ENCODE measurements around a stretch of chr3.

DNA sequence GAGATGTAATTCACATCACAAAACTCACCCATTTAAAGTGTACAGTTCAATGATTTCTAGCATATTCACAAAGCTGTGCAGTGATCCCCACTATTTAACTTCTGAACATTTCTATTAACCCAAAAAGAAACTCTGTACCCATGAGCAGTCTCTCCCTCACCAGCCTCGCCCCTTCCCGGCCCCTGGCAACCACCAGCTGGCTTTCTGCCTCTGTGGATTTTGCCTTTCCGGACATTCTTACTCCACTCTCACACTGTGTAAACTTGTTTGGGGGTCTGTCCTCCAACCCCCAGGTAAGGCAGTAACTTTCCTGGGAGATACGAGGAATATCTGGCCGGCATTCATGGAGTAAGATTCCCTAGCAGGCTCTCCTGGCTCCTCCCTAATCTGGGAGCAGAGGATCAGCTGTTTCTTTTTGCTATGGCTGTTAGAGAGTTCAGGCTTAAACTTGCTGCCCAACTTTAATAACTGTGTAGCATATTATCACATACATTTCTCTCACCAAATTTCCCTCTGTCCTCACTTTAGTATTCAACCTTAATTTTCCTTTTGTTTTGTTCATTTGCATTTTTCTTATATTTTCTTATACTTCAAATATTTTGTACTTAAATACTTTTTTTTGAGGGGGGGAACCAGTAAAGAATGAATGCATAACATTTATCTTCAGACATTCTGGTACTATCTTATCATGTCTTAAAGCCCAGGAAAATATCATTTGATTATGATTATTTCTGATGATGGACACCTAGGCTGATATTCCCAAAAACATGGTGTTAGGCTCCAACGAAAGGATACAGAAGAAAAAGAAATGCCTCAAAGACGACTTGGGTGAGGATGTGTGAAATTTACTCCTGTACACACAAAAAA is 64.2 kb downstream of the IGF2BP2 start:
- PRO-cap, result no peak

DNA sequence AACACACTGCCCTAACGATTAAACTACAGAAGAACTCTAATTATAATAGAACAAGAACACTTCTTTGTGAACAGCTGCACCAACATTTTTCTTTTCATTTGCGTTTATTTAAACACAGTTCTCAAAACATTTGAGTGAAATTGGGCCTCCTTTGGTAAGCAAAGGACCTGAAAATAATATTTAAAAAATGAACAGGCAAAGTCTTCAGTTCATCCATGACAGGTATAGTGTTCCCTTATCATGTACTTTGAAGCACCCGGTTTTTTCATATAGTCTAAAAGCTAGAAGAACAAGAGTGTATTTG is 21.2 kb downstream of the TRA2B start:
- PRO-cap, result no peak

- PRO-cap, result no peak
Measured at GRCh38 chr3:185922555-185923214, 15.1 kb downstream of the TRA2B start.

DNA sequence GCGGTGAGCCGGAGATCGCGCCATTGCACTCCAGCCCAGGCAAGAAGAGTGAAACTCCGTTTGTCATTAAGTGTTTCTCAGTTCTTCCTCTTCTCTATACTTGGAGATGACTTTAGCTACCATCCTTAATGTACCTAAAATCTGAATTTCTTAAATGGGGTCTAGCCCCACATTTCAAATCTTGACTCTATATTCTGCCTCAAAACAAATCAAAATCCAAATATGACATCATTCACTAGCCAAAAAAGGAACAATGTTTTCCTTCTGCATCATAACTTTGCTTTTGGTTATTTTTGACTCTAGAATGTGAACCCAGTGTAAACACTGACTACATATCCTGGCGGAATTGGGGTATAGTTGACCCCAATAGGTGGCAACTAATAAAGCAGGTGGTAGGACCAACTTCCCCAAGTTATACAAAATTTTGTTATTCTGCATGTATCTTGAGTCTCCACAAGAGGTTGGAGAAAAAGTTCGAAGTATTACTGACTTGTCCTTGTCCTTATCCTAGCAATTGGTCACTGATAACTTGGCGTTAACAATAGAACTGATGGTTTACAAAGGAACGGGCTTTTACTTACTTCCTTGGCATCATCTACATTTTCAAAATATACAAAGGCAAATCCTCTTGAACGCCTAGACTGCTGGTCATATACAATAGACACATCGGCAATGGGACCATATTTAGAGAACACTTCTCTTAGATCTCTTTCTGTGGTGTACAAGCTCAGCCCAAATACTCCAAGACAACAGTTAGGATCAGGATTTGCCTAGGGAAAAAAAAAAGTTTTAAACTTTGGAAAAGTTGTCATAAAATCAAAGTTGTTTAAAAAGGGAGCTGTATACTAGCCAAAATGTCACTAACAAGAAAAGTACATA is 14.4 kb downstream of the TRA2B start:
- PRO-cap, result no peak

DNA sequence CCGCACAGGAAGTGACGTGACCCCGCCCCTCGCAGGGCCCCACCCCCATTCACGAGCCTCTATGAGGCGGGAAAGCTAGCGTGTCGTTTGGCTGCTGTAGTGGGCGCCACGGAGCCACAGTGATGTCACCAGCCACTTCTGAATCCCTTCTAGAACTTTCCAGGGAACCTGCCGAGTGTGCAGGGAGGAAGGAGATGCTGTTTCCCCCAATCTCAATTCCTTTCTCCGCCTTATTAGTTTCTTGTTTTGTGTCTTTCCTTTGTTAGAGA is 251 bp upstream of the TRA2B start:
- PRO-cap, result bidirectional peak, plus-strand start at position 152 of the sequence, minus-strand start outside the sequence

DNA sequence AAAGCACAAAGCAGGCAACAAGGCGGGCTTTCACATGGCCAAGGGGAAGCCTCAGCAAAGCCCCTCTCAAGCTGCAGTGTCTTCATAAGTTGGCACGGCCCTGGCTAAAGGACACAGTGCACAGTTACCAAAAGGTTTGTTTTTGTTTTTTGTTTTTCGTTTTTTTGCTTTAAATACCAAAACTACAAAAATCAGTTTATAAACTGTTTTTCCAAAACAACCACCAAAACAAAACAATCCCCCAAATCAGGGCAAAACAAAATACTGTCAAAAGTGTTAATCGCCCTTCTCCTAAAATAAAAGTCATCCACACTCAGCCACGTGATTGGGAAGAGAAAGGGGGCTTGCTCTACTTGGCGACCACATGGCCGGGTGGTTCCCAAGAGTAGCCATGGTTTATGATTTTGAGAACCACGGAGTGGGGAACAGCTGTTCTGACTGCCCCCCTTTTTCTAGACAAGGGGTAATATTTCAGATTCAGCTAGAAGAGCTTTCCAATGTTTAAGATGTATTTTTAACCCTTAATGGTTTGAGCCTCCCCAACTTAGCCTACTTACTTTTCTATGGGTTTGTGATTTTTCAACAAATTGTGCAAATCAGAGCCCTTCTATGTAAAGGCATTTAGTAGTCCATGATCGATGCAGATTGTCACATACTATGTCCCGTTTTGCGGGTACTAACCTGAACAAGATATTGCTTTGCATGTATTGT is 61.1 kb downstream of the ETV5 start:
- PRO-cap, result no peak

- PRO-cap, result no peak
Measured at GRCh38 chr3:186209747-186210030, 100.8 kb upstream of the ETV5 start.

DNA sequence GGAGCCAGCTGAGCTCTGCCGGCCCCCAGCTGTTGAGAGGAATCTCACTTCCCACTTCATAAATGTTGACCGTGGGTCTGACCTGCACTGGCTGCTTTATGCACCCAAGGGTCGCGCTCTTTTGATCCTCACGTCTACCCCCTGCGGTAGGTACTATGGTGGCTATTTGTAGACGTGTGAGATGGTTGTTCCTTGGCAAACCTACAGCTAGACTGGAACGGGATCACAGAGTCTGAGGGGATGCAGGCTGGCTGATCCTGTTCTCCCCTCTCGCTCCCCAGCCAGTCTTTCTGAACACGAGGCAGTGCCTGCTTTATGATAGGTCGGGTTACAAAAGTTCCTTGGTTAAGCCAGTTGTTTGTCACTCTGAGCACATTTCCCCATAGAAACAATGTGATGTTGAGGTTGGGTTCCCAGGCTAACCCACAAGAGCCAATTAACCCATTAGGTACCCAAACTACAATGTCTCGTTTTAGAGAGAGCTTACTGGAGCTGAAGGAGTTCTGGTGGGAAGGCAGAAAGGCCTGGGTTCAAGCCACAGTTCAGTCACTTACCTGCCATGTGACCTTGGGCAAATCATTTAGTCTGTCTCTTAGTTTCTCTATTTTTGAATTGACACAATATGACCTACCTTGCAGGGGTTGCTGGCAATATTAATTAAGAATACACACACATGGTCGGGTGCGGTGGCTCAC is 113.1 kb upstream of the ETV5 start:
- PRO-cap, result no peak

- PRO-cap, result no peak
Measured at GRCh38 chr3:186361229-186361503, 868 bp downstream of the DGKG start.

- PRO-cap, result no peak
Measured at GRCh38 chr3:186365674-186366074, 3.6 kb upstream of the DGKG start.

- PRO-cap, result no peak
Measured at GRCh38 chr3:186406539-186407307, 44.7 kb upstream of the DGKG start.

DNA sequence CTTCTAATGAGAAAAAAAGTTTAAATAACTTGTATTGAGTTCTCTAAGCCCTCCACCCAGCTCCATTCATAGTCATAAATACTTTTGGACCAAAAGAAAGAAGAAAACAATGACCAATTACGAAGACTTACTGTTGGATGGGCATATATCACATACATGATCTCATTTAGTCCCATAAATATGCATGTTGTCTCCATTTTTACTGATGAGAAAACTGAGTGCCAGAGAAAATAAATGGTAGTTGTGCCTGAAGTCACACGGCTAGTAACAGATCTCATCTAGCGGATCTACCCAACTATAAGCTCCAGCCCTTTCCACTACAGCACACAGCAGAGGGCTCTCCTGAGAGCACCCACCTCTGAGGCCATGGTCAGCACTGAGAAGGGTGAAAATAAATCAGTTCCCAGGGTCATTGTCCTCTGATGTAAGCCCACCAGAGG is 6.2 kb upstream of the FETUB start:
- PRO-cap, result no peak

DNA sequence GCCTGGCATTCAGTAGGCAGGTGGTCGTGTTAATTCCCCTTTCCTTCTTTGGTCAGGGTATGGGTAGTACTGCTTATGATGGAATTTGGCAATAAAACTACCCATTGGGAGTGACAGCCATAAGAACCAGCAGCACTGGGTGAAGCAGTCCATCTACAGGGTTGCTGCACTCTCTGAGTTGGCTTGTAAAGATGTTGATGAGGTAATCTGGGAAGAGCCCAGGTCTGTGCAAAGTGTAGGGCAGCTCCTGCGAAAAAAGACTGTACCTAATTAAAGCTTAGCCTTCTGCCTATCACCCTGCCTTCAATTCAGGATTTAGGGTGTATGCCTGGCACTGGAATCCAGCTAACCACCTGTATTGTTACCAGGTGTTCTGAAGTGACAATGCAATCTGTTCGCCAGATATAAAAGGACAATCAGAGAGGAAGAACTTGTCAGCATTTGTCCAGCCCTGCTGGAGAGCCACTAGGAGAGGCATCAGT is 4.6 kb upstream of the FETUB start:
- PRO-cap, result no peak

DNA sequence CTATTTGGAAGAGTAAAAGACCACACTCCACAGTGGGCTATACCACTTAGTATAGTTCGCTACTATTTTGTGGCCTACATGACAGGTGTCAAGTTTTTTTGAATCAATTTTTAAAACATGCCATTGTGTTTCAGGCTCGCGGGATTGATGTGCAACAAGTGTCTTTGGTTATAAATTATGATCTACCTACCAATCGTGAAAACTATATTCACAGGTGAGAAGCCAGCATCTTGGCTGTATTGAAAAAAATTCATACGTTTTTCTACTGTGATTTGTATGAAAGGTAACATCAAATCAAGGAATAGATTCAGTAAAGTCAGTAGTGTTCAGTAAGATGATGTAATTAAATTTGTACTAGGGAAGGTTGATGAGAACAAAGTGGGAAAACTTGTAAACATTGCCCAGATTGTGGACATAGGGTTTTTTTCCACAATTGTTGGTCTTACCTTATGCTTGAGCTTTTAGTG is 4.3 kb downstream of the EIF4A2 start:
- PRO-cap, result no peak

DNA sequence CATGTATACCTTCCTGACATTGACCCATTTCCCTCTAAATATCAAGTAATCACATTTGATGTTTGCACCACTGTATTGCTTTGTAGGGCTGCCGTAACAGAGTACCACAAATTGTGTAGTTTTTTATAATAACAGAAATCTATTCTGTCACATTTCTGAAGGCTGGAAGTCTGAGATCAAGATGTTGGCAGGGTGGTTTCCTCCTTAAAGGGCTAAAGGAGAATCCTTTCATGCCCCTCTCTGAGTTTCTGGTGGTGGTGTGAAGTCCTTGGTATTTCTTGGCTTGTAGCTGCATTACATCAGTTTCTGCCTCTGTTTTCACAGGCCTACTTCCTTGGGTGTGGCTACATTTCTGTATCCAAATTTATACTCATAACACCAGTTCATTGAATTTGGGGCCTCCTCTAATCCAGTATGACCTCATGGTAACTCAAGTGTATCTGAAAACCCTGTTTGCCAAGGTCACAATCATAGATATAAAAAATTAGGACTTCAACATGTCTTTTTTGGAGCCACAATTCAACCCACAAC is 29.1 kb upstream of the ST6GAL1 start:
- PRO-cap, result no peak

DNA sequence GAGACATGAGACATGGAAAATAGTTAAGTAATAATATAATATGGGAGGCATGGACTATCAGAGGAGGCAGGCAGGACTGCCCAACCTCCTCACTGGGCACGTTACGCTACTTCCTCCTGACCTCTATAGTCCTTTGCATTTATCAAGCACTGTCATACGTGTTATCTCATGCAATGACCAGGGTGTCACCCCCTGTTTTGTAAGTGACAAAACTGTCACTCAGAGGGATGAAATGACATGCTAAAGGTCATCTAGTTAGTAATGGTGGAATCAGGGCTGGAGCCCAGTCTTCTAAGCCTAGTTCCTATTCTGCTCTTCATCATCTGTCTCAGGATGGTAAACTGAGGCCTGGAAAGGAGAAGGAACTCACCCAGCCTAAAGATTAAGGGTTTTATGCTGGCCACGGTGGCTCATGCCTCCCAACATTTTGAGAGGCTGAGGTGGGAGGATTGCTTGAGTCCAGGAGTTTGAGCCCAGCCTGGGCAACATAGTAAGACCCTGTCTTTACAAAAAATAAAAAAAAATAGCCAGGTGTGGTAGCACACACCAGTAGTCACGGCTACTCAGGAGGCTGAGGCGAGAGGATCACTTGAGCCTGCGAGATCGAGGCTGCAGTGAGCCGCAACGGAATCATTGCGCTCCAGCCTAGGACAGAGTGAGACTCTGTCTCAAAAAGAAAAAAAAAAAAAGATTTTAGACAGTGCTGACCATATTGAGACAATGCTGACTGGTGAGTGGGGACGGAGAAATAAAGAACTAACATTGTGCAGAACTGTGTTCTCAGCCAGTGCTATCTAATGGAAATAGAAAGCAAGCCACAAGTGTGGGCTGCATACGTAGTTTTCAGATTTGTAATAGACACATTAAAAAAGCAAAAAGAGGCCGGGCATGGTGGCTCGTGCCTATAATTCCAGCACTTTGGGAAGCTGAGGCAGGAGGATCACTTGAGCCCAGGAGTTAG is 67.0 kb downstream of the ST6GAL1 start:
- PRO-cap, result no peak

DNA sequence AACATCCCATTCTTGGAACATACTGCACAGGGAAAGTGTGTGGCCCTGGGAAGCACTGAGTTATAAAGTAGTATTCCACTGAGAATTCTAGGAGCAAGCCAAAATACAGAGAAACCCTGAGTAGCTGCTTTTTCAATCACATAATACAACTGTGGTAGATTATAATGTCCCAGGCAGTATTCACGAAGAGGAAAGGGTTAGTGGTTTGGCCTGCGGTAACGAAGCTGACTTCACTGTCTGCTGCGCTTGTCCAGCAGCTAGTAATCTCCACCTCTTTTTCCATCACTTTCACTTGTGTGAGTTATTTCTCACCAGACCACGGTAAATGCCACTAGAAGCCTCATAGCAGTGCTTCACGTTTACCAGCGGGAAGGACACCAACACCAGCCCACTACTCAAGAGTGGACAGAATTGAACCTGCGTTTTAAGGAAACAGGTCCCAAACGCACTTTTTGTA is 34.3 kb downstream of the RPL39L start:
- PRO-cap, result no peak

DNA sequence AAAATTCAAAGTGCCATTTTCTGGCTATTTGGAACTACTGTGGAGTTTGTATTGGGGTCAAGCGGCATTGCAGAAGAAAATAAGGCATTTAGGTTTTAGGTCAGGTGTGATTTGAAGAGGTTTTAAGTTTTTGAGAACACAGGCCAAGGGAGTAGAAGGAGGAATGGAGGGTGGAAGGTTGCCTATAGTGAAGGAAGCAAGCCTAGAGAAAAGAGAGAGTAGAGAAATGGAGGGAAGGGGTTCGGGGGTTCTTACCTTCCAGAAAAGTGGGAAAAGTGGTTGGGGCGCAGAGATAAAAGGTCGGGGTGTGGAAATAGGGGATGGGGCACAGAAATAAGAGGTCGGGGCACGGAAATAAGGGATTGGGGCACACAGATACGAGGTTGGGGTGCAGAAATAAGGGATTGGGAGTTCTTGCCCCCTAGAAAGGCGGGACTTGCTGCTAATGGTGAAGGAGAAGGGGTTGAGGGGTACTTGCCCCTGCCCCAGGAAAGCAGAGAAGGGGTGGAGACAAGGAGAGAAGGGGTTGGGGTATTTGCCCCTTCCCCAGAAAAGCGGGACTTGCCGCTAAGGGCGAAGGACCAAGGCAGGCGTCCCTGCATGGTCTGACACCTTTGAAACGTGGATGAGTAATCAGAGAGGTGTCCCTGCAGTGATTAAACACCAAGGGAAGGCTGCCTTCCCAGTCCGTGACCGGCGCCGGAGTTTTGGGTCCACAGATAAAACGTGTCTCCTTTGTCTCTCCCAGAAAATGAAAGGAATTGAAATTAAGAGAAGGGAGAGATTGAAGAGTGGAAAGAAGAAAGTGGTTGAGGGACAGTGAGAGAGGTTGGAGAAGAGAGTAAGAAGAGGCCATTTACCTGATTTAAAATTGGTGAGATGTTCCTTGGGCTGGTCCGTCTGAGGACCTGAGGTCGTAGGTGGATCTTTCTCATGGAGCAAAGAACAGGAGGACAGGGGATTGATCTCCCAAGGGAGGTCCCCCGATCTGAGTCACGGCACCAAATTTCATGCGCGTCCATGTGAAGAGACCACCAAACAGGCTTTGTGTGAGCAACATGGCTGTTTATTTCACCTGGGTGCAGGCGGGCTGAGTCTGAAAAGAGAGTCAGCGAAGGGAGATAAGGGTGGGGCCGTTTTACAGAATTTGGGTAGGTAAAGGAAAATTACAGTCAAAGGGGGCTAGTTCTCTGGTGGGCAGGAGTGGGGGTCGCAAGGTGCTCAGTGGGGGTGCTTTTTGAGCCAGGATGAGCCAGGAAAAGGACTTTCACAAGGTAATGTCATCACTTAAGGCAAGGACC is 17.0 kb upstream of the RTP1 start:
- PRO-cap, result no peak

- PRO-cap, result bidirectional peak, plus-strand start at chr3:187738037, minus-strand start at chr3:187737856
Measured at GRCh38 chr3:187737672-187737998, 7.6 kb downstream of the BCL6 start.

- PRO-cap, result bidirectional peak, plus-strand start at chr3:187743790, minus-strand start at chr3:187743678; bidirectional peak, plus-strand start at chr3:187744469, minus-strand start at chr3:187744414
Measured at GRCh38 chr3:187743556-187744597, 1.4 kb downstream of the BCL6 start.